ENCODE measurements around a stretch of chr17.

GRCh38 chr17:62692161-62693264, 65.0 kb downstream of the MRC2 start:
- PRO-cap = no peak

GRCh38 chr17:62819526-62820284, 11.6 kb upstream of the MARCHF10 start:
- PRO-cap = no peak

- PRO-cap = no peak
Observed at GRCh38 chr17:63249288-63249746, 196.8 kb downstream of the CYB561 start.

DNA sequence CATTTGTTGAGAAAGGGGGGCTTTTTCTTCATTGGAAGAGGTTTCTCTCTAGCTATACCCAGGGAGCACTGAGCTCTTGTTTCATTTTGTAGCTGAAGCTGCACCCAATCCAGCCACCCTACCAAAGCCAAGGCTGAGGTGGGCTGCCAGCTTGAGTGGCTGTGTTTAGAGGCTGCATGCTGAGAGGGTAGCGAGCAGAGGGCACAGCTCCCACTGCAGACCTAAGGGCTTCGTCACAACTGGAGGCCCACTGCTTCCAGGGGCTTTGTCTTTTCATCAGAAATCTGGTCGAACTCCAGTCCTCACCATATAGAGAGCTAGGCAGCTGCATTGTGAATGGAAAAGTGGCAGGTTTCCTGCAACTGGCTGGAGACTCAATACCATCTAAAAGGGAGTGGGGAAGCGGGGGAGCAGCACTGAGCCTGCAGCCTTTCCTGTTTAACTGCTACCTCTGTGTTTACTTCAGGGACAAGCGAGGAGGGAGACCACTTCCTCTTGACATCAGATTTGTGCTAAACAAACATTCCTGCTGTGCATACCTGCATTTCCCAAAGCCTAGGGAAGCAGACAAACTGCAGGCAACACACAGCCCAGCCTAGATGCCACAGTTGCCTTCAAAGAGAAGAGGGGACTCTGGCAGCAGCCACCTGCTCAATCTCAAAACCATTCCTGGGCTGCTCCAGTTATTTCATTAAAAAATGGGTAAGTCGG, 17.9 kb downstream of the CYB561 start:
- PRO-cap = no peak

DNA sequence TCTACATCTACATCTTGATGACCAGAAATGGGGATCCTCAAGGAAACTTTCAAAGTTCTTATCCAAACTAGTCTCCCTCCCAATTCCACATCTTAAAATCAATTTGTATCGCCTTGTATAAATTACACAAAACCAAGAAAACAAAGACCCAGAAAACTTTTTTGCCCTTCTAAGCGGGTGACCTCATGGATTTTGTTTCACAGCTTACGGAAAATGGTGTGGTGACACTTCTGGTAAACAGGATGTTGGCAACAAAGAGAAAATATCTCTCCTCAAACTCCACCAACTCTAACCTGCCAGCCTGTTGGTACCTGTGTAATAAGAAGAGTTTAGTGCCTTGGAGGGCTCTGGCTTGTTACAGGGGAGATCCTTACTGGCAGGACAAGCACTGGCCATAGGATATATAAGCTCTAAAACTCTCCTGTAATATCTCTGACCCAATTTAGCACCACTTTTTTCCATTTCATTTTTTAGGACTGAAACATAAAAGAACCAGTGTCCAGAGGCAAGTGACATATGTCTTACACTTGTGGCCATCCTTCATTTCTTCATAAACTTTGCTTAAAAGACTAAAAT, 9.5 kb downstream of the TACO1 start:
- PRO-cap = no peak

- PRO-cap = no peak
Observed at GRCh38 chr17:63641622-63642094, 19.4 kb downstream of the MAP3K3 start.

- PRO-cap = no peak
Observed at GRCh38 chr17:63696225-63696982, 3.5 kb downstream of the LIMD2 start.

DNA sequence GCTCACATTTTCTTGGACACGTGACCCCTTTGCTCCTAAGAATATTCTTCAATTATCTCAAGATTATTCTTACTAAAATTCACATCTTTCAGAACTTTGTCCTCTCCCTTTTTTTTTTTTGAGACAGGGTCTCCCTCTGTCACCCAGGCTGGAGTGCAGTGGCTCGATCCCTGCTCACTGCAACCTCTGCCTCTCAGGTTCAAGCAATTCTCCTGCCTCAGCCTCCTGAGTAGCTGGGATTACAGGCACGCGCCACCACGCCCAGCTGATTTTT, 8.8 kb upstream of the STRADA start:
- PRO-cap = no peak

DNA sequence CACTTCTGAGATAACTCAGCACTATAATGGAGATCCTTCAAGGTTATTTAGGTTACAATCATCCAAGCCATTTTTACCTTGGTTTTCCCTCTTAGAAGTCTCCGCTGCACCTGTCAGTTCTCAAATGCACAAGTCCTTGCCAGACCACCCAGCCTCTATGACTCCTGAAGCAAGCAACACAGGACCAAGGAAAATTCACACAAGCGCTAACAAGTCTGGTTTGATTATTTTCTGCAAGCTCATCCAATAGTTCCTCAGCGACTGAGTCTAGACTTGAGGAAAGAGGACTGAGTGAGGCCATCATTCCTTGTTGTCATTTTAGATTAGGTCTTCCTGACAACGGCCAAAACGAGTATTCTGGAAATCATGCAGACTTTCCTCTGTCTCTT, 703 bp downstream of the CCDC47 start:
- PRO-cap = no peak

DNA sequence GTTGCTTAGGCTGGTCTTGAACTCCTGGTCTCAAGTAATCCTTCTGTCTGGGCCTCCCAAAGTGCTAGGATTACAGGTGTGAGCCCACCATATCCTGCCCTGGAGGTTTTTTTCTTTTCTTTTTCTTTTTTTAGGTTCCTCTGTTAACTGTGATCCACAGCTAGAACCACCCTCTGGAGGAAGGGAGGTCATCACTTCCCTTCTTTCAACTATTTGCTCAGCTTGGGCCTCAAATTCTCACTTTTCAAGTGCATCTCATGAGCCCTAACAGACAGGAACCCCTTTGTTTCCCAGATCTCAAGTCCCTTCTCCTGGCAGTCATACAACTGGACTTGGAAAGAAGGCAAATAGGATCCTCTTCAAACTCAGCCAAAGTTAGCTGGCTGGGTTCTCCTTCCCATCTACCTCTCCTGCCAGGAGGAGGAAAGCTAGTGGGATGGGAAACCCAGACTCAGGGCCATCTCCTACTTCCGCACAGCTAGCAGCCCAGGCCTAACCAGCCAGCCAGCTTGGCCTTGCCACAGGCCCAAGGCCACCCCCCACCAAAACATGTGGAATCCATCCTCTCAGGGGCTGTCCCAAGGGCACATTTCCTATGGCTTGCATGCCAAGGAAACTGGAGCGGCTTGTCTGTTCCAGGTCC, 2.0 kb downstream of the SMARCD2 start:
- PRO-cap = no peak

DNA sequence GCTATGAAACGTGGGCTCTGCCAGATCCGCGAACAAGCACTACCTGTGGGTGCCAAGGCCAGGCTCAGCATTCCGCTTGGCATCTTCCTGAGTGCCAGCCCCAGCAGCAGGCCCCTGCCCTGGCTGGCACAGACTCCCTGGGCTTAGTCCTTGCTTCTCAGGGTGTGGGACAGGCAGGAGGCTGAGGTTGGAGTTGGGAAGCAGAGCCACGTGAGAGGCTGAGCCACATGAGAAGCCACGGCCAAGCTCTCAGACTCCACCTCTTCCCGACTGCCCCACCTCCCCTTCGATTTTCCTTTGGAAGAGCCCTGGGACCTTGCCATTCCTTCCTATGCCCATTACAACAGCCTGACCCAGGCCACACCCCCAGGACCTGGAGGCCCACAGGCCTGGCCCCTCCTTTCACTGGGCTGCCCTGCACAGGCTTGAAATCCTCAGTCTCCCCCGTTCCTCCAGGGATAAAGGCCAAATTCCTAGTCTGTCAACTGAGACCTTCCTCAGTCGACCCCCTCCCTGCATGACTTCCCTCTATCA, 1.7 kb downstream of the CD79B start:
- PRO-cap = no peak

- PRO-cap = no peak
Observed at GRCh38 chr17:64077070-64077789, 52.7 kb downstream of the ERN1 start.

DNA sequence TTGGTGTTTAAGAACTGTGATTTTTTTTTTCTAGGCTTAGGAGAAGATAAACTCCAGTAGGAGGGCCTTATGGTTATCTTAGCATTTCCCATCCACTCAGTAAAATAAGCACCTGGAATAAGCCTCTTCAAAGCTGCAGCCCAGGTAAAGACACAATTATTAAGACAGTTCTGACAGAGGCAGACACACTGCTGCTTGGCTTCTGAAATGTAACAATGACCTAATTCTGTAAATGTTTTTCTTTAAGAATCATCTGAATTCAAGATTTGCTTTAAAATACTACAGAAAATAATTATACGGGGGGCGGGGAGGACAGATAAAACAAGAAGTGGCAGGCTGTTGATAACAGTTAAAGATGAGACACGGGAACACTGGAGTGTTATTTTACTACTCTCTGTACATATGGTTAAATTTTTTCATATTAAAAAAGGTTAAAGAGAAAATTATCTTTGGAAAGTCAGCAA, 47.1 kb downstream of the ERN1 start:
- PRO-cap = no peak

DNA sequence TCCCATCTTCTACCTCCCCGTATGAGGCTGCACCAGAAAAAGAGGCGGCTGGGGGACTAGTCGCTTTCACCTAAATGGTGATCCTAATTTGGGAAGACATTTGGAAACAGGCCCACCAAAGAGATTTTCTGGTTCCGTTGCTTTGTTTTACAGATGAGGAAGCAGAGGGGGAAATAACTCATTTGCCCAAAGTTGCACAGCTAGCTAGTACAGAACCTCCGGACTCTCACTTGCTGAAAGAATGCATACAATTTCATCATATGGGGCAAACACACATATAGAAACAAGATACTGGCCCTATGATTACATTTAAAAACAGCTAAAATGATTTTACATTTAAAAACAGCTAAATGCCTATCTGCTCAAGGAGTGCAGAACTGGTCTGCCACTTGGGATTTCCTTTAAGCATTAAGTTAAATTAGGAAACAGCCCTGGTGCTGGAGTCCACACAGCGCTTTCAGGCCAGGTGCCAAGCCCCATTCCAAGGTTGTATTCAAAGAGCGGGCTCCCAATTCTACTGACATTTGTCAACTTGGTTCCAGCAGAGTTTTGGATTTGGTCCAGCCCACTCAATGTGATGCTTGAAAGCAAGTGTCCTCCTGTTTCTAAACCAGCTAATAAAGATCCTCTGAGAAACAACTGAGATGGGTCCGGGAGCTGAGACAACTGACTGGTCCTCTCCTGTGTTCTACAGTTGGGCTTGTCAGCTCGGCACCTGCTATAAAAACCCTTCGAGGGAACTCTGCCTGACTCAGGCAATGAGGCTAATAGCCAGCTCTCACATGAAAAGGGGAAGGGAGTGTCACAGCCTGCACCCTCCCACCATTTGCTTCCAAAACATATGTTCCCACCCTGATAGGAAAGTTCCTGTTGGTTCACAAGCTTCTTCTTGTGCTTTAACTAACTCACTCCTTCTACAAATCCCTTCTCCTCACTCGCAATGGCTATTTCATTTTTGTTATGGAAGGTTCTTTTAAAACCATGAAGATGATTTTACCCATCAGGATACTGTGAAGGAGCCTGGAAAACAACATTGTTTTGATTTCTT, 11.6 kb downstream of the ERN1 start:
- PRO-cap = no peak

DNA sequence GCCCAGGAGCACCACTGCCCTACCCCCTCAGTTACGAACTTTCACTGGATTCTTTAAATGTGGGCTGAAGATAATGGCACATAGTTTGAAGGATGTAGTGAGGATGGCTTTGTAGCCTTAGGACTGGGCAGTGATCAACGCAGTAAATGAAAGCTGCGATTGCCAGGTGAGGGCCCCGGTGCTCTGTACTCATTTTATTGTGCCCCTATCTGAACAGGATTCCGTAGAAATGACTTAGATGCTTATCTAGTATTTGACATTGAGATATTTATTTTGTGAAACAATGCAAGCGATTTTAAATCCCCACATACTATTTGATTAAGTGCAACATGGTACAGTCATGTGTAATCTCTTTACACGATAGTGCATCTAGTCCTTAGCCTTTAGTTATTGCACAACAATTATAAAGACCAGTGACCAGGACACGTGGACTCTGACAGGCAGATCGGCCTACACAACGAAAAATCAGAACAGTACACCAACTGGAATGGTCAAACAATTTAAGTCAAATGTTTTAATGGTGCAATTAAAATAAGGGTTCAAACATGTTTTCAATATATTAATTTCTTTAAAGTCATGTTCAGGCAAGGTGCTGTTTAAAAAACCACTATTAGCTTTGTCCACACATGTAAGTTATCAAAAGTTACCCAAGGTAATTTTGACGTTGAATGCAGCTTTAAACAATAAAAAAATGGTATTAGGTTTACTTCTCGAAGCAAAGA, 17.4 kb upstream of the ERN1 start:
- PRO-cap = no peak

DNA sequence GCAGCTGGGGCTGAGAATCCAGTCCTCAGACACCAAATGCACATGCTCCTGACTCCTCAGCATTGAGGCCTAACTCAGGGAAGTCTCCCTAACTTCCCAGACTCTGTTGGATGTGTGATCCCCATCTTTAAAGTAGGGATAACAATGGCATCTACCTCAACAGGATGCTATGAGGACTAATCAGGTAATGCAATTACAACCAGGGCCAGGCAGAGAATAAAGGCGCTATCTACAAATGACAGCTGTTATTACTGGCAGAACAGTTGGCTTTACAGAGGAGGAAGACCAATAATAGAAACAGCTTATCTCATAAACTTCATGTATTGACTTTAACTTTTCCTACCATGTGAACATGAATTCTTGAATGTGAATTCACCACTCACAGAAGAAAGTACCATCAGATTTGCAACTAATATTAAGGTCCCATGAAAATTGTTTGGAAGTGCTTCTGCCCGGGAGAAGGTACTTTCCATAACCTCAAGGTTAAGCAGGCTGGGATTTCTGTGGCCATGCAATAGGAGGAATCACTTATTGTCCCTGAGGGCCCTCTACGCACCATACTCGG, 22.5 kb upstream of the ERN1 start:
- PRO-cap = no peak

DNA sequence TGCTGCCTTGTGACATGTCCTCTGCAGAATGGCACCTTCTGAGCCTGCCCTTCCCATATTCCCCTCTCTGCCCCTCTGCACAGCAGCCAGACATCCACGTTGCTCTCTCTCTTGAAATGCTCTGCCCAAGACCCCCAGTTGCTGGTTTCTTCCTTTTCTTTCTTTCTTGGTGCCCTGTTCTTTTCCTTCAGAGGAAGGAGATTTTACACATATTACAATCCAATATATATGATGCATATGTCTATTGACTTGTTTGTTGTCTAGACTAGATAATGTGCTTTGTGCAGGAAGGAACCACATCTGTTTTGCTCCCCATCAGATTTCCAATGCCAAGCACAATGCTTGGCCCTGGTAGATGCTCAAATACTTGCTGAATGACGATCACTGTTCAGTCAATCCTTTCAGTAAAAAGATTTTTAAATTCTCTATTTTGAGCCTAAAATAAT, 6.6 kb downstream of the TEX2 start:
- PRO-cap = no peak

GRCh38 chr17:64344070-64344986, 46.3 kb downstream of the PECAM1 start:
- PRO-cap = no peak

DNA sequence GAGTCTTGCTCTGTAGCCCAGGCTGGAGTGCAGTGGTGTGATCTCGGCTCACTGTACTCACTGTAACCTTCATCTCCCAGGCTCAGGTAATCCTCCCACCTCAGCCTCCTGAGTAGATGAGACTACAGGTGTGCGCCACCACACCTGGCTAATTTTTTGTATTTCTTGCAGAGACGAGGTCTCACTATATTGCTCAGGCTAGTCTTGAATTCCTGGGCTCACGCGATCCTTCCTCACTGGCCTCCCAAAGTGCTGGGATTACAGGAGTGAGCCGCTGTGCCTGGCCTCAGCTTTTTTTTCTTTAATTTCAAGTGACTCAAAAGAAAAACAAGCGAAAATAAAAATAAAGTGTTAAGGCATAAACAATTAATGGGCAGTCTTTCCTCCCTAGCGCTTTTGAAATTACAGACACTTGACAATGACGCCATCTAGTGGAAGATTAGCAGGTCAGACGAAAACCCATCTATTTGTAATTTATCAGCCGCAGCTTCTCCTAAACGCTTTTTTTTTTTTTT, 27.9 kb upstream of the PECAM1 start:
- PRO-cap = no peak

GRCh38 chr17:64496702-64496953, 226 bp downstream of the POLG2 start:
- PRO-cap = no peak